SJCRH30 (cell line): ENCODE measurements around the genes PNLIPRP3, ENO4, RAB11FIP2 and CACUL1.

DNA sequence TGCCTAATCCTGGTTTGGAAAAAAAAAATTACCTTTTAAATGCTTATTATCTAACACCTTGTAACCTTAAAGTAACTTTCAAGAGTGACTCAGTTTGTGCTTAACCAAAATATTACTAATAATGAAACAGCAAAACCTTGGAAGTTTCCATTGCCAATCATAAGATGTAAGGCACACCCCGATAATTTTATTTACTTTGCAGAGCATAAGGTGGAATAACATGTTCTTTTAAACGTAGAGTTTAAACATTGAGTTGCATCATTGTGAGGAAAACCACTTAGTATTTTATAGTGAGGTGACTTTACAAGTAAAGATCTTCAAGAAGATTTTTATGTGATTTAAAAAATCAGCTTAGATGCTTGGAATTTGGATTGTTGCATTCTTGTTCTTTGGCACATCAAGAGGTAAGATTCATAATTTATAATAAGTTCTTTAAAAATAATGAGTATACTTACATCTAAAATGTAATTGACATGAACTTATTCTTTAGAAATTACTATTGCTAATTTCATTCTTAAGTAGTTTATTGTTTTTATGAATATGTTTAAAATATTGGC lies at the start of gene PNLIPRP3:
PNLIPRP3 (plus strand) TSS at position 190 of the 557 bp plus-strand sequence.
- RAMPAGE, long total RNA = no peak

DNA sequence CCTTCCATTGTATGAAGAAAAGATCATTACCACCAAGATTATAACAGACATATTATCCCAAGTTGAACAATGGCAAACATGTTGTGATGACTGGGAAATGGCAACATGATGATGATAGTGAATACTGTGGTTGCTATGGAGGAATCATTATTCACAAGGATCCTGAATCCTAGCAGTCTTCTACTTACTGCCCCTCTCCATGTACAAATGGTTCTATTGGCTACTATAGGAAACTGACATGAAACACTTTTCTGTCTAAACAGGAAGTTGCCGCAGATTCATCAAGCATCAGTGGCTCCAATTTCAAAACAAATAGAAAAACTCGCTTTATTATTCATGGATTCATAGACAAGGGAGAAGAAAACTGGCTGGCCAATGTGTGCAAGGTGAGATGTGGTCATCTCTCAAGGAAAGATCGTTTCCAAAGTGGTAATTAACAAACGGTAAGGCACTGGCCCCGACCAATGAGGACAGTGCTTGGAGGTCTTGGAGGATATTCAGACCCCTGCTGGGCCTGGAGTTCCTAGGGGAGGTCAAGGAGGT lies 2.4 kb downstream of the PNLIP start:
- RAMPAGE, long total RNA = no peak

- RAMPAGE, long total RNA = no peak
Measured at GRCh38 chr10:116836081-116836597, 13.2 kb upstream of the ENO4 start.

- RAMPAGE, long total RNA = no peak
Measured at GRCh38 chr10:116849343-116850066, at the start of gene ENO4. ENO4 (plus strand) TSS chr10:116849499.

DNA sequence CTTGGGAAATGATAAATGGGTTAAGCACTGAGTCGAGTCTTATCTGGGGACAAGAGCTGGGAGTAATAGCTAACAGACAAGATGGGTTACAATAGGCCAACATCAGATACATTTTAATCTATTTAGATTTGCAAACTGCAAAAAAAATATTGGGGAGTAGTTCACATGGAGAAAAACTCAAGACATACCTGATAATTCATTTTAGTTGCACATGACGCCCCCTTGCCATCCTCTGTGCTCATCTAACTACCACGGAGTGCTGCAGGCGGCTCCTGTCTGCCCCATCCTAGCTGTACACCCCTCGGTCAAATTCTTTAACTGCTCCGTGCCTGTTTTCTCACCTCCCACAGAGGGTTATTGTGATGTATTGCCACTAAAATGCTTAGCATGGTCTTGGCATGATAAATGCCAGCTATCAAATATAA lies 34.4 kb downstream of the SLC18A2 start:
- RAMPAGE, long total RNA = no peak

- RAMPAGE, long total RNA = no peak
Measured at GRCh38 chr10:117538003-117538617, 4.4 kb upstream of the EMX2 start.

- RAMPAGE, long total RNA = no peak
Measured at GRCh38 chr10:117540084-117540730, 2.3 kb upstream of the EMX2 start.

- RAMPAGE, long total RNA = no peak
Measured at GRCh38 chr10:117541652-117542013, 913 bp upstream of the EMX2 start.

DNA sequence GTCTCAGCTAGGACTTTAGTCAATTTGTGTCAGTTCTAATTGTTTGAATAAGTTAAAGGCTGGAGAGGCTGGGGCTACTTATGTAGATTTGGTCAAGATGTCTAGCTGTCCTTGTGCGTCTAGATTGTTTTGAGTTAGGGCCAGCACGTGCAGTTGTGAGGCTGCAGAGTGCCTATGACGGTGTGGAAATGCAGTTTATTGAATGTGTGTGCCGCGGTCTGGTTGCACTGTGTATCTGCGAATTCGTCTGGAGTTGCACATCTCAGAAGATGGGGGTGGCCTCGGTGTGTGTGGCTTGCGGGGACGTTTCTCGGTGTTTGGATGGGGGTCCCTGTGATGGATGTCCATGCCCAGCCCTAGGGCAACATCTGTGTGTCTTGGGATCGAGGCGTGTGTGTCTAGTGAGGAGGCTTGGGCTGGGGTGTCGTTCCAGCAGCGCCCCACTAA lies 10.2 kb downstream of the EMX2 start:
- RAMPAGE, long total RNA = no peak

GRCh38 chr10:117554200-117554710 lies 11.7 kb downstream of the EMX2 start:
- RAMPAGE, long total RNA = no peak

GRCh38 chr10:118021808-118022935 lies 24.6 kb downstream of the RAB11FIP2 start:
- RAMPAGE, long total RNA = no peak

GRCh38 chr10:118046534-118047175 lies at the start of gene RAB11FIP2:
RAB11FIP2 (minus strand) TSS chr10:118046941.
- RAMPAGE, long total RNA = start-site peak on the plus strand at chr10:118046982-118047001, 8 and 7 reads in 2 replicates

GRCh38 chr10:118570929-118571455 lies 24.5 kb downstream of the PRLHR start:
- RAMPAGE, long total RNA = no peak

GRCh38 chr10:118672880-118673314 lies 77.4 kb upstream of the PRLHR start:
- RAMPAGE, long total RNA = no peak

DNA sequence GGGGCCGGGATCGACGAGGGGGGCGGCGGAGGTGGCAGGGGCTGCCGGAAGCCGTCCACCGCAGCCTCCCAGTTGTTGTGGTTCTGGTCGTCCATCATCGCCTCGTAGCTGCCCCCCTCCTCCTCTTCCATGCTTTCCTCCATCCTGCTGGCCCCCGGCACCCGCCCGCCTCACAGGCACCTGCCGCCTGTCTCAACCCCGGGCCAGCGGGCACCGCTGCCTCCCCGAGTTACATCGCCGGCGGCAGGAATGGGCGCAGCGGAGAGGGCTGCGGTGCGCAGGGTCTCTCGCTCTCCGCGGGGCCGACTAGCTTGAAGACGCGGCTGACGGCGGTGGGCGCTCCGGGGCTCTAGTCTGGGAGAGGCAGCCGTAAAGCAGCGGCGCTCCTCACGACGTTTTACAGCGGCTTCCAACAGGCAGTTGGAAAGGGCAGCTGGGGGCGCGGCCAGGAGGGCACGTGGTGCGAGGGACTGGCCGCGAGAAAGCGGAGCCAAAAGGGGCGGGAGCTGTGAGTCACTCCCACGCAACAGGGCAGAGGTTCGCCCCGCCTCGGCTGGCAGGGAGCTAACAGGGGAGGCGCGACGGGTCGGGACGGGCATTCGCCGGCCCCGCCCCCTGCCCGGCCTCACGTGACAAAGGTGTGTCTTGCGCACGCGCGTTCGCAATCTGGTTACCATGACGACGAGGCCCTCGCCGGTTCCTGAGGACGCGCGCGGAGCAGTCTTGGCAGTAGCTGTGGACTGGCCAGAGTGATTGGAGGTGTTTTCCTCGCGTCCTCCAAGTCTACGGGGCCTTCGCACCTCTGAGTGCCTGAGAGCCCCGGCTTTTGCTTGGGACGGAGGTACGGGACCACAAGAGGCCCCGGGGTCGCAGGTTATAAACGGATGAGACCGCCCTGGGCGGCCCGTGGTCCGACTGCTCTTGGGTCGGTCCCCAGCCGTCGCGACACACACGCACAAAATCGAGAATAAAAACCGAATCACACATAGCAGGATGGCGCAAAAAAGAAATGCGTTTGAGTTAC lies at the start of gene CACUL1:
CACUL1 (minus strand) TSS at position 351 of the 1,024 bp plus-strand sequence.
- RAMPAGE, long total RNA = no peak

DNA sequence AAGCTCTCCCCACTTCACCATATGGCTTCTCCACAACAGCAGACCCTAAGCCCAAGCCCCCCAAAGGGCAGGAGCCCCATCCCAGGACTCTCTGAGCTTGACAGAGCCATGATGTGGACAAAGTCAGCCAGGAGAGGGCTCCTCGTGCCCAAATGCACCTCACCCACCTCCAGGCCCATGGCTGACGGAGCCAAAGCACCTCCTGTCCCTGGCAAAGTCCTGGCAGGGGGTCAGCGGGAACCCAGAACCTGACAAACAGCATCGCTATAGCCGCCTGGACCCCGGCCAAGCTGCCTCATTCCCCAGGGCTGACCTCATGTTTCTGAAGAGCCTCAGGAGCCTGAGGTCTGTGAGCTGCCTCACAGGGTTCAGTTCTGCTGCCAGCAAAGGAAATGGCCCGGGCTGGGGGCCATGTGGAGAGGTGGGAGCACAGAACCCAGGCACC lies 4.3 kb upstream of the NANOS1 start:
- RAMPAGE, long total RNA = no peak

GRCh38 chr10:119043802-119044516 lies 14.4 kb downstream of the NANOS1 start:
- RAMPAGE, long total RNA = no peak

DNA sequence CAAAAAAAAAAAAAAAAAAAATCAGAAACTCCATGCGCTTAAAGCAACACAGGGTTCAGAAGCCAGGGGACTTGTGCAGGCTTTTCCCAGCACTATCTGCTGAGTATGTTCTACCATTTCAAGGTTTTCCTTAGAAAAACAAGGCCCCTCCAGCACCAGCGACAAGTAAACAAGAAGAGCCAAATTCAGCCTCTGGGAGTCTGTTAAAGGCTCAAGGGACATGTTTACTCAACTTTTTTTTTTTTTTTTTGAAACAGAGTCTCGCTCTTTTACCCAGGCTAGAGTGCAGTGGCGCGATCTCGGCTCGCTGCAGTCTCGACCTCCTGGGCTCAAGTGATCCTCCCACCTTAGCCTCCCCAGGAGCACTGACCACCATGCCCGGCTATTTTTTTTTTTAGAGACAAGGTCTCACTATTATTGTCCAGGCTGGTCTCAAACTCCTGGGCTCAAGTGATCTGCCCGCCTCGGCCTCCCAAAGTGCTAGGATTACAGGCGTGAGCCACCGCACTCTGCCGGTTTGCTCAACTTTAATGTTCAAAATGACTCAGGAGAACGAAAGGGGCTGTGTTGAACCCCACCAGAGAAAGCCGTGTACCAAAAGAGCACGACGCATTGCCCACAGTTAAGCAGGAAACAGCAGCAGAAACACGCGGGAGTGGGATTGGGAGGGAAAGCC lies 825 bp downstream of the PRDX3 start:
- RAMPAGE, long total RNA = no peak

- RAMPAGE, long total RNA = no peak
Measured at GRCh38 chr10:119208574-119209341, 1.4 kb downstream of the GRK5 start.

DNA sequence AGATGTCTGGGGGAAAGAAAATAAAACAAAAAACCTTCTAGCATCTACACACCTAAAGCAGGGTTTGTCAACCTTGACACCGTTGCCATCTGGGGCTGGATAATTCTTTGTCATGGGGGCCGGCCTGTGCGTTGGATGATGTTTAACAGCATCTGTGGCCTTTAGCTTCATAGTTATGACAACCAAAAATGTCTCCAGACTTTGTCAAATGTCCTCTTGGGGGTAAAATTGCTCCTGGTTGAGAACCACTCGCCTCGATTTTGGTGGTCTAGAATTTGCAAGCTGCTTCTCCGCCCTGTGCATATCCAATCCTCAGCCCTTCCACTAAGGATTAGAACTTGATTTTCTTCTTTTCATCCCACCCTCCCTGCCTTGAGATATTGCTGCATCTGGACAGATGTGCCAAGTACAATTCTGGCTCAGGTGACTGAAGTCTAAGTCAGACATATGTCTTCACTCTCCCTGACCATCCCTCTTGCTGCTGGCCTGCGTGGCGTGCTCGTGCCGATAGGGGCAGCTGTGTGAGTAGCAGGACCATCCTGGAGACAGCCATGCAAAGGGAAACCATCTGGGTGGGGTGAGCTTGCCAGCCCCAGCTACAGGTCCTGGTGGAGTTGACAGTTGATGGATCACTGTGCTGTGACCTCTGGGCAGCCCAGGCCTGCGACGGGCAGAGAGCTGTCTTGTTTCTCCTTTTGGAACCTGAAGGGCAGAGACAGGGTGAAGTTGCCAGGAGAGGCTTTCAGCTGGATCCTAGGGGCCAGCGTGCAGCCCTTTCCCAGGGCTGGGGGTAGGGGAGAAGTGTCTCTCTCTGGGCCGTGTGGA lies 44.5 kb downstream of the GRK5 start:
- RAMPAGE, long total RNA = no peak